Smooth muscle cell (in vitro differentiated cells): ENCODE measurements around a stretch of chr4.

GRCh38 chr4:169756899-169757398 lies 795 bp downstream of the HPF1 start:
- RAMPAGE, long total RNA = no peak

- RAMPAGE, long total RNA = no peak
These were observed 83.8 kb downstream of the MFAP3L start for GRCh38 chr4:169942459-169942635.

- RAMPAGE, long total RNA = no peak
These were observed 32.6 kb downstream of the MFAP3L start for GRCh38 chr4:169993482-169994146.

- RAMPAGE, long total RNA = no peak
These were observed 1.1 kb downstream of the AADAT start for GRCh38 chr4:170088649-170089124.

- RAMPAGE, long total RNA = no peak
These were observed 81.9 kb downstream of the HMGB2 start for GRCh38 chr4:173252054-173252771.

DNA sequence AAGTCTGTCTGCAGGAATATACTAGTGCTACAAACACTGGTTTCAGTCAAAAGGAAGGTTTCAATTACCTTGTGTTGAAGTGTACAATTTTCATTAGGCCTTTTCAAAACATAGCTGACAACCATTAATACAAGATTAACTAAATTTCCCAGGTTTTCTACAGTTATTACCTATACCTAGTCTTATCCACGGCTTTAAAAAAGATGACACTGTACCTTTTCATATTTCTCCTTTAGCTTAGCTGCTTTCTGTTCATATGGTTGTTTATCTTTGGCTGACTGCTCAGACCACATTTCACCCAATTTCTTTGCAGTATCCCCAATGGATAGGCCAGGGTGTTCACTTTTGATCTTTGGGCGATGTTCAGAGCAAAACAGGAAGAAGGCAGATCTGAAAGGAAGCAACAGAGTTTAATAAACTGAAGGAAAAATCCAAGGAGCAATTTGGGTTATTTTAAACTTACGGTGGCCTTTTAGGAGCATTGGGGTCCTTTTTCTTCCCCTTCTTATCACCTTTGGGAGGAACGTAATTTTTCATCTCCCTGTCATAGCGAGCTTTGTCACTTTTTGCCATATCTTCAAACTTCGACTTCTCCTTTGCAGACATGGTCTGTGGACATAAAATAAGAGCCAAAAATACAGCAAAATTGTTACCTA lies 1.4 kb downstream of the HMGB2 start:
- RAMPAGE, long total RNA = no peak

DNA sequence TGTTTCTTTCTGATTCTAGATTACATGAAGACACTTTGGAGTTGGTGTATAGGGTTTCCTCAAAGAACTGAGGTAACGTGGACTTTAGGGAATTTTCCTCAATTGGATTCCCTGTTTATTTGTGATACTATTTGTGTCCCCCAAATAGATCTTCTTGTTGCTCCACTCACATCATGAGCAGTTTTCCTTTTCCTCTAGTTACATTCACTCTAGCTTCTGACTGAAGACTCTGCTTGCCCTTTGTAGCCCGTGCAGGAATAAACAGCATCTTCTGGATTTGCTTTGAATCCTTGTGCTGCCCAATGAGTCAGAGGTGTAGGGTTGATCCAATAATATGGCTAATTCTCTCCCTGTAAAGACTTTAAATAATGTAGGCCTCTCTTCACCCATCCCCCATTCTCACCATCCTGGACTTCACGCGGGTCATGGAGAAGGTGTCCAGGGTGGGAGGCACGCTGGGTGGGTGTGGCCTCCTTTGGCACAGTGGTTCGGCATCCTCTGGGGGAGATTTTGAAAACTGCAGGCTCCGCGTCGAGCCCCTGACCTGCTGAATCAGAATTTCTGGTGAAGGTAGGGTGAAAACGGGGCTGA lies 9.1 kb downstream of the HAND2 start:
- RAMPAGE, long total RNA = no peak

- RAMPAGE, long total RNA = no peak
These were observed 1.7 kb downstream of the HAND2 start for GRCh38 chr4:173528228-173528833.

DNA sequence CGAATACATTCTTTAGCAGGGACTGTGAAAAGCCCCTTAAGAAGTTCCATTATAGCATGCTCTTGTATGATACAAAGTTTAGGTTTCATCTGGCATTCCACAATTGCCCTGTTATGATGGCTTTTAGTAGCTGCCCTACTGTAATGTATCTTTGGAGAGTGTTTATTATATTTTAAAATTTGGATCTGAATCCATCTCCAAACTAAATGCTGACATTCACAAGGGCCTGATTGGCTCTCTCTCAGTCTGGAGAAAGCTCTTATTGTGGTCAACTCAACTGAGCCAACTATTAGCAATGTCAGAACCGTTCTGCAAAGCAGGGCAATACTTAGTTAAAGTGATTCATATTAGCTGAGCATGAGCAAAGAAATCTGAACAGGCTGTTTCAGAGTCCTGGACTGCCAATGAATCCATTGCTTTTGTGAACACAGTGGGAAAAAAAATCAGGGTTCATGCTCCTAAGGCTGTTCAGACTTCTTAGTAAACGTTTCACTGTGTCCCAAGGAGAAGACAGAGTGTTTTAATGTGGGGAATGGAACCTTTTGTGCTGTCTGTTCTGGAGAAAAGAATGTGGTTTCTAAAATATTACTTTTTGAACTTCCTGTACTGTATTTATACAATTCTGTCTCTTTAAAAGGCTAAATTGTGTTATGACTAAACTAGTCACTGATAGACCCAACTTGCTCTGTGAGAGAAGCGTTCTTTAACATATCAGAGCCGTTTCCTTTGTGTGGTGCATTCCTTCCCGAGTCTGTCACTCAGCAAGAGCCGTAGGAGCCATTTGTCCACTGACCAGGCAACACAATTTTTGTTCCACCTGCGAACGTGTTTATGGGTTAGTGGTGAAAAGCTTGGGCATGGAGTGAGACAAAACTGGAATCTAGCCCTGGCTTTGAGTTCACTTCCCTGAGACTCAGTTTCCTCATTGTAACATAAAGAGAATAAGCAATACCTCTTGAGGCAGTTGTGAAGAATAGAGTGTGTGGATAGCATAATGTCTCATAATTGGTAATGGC lies 366.1 kb downstream of the FBXO8 start:
- RAMPAGE, long total RNA = no peak

DNA sequence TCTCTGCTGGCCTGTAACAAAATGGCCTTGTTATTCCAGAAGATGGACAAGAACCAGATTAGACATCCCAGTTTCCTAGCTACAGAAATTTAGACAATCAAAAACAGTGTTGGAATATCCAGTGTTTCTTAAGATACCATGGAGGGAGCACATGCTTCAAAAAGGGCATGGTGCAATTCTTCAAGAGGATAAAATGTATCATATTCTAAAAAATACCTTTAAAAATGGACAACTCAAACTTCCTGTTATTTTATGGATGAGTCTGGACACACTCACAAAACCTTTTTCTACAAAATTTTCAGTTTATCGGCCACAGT lies 294.4 kb downstream of the FBXO8 start:
- RAMPAGE, long total RNA = no peak

GRCh38 chr4:174198902-174199549 lies 84.4 kb downstream of the FBXO8 start:
- RAMPAGE, long total RNA = no peak

- RAMPAGE, long total RNA = no peak
These were observed 34.6 kb downstream of the CEP44 start for GRCh38 chr4:174318267-174318848.

- RAMPAGE, long total RNA = no peak
These were observed 752 bp downstream of the HPGD start for GRCh38 chr4:174521587-174521884.

GRCh38 chr4:176276993-176277755 lies 8.2 kb upstream of the ASB5 start:
- RAMPAGE, long total RNA = no peak

DNA sequence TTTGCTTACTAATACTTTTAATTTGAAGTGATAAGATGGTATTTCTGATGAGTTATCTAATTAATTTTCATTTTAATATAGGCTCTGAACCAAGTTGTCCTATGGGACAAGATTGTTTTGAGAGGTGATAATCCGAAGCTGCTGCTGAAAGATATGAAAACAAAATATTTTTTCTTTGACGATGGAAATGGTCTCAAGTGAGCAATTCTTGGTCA lies 7.2 kb downstream of the SPCS3 start:
- RAMPAGE, long total RNA = no peak

GRCh38 chr4:176333170-176333728 lies 13.5 kb downstream of the SPCS3 start:
- RAMPAGE, long total RNA = no peak

GRCh38 chr4:176786116-176786912 lies 6.4 kb downstream of the VEGFC start:
- RAMPAGE, long total RNA = no peak

- RAMPAGE, long total RNA = no peak
These were observed 217.6 kb upstream of the VEGFC start for GRCh38 chr4:177010282-177010855.

GRCh38 chr4:178322880-178323222 lies 880.6 kb upstream of the AGA start:
- RAMPAGE, long total RNA = no peak

DNA sequence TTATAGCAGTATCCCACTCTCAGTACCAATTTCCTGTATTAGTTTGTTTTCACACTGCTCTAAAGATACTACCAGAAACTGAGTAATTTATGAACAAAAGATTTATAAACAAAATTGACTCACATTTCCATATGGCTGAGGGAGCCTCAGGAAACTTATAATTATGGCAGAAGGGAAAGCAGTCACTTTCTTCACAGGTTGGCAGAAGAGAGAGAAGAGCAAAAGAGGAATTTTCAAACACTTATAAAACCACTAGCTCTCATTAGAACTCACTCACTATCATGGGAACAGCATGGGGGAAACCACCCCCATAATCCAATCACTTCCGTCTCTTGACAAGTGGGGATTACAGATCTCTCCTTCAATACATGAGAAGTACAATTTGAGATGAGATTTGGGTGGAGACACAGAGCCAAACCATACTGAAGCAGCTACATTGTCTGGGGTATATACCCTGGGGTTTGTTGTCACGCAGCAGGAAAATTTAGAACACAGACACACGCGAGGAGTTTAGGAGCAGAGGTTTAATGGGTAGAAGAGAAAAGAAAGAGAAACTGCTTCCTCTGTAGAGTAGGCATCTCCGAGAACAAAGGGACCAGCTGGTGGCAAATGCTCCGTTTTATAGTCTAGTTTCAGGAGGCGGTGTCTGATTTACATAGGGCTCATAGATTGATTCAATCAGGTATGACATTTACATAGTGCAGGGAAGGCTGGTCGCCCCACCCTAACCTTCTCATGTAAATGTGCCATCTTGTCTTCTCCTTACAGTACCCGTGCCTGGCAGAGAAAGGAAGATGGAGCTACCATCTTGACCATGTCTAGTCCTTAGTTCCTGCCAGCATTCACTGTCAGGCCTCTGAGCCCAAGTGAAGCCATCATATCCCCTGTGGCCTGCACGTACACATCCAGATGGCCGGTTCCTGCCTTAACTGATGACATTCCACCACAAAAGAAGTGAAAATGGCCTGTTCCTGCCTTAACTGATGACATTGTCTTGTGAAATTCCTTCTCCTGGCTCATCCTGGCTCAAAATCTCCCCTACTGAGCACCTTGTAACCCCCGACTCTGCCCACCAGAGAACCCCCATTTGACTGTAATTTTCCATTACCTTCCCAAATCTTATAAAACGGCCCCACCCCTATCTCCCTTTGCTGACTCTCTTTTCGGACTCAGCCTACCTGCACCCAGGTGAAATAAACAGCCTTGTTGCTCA lies 2277.8 kb upstream of the AGA start:
- RAMPAGE, long total RNA = no peak